HT1080 (cell line): ENCODE measurements around a stretch of chr10.

RAMPAGE:
- cytosol, long total RNA: no peak
- long total RNA: no peak
- nucleus, long total RNA: no peak
These were observed 6.0 kb upstream of the MARVELD1 start for GRCh38 chr10:97707598-97707847.

GRCh38 chr10:97714835-97715632, 1.5 kb downstream of the MARVELD1 start:
RAMPAGE:
- cytosol, long total RNA: no peak
- long total RNA: no peak
- nucleus, long total RNA: no peak

GRCh38 chr10:97738434-97738906, 1.5 kb downstream of the ZFYVE27 start:
RAMPAGE:
- cytosol, long total RNA: no peak
- long total RNA: no peak
- nucleus, long total RNA: no peak

RAMPAGE:
- cytosol, long total RNA: no peak
- long total RNA: no peak
- nucleus, long total RNA: no peak
These were observed 29.4 kb downstream of the R3HCC1L start for GRCh38 chr10:98163698-98164495.

RAMPAGE:
- cytosol, long total RNA: no peak
- long total RNA: no peak
- nucleus, long total RNA: no peak
These were observed 65.3 kb downstream of the LOXL4 start for GRCh38 chr10:98202548-98203266.

DNA sequence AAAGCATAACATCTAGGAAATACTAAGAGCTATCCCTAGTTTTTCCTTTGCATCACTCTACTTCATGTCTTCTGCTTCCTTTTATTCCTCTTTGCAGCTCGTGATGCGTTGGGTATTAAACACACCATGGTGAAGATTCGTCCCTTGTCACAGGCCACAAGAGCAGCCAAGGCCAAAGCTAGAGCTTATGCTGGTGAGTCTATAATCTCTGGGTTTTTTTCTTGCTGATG, 32.8 kb downstream of the LOXL4 start:
RAMPAGE:
- cytosol, long total RNA: no peak
- long total RNA: no peak
- nucleus, long total RNA: no peak

DNA sequence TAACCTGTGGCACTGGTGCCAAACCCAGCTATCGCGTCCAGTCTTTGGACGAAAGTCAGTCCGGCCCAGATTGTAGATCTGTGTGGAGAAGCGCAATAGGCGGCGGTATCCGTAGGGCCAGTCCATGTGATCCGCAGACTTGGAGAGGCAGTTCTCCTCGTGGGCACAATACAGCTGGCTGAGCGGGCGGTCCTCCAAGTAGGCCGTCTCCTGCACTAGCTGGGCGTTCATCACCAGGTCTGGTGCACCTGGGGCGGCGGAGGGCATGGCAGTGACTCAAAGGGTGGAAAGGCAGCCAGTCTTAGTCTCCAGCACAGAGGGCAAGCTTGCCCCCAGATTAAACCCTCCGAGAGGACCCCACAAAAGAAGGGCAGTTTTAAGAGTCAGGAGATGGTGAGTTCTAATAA, 14.4 kb downstream of the LOXL4 start:
RAMPAGE:
- cytosol, long total RNA: no peak
- long total RNA: no peak
- nucleus, long total RNA: no peak

GRCh38 chr10:98269416-98270023, 1.5 kb upstream of the LOXL4 start:
RAMPAGE:
- cytosol, long total RNA: no peak
- long total RNA: no peak
- nucleus, long total RNA: no peak

DNA sequence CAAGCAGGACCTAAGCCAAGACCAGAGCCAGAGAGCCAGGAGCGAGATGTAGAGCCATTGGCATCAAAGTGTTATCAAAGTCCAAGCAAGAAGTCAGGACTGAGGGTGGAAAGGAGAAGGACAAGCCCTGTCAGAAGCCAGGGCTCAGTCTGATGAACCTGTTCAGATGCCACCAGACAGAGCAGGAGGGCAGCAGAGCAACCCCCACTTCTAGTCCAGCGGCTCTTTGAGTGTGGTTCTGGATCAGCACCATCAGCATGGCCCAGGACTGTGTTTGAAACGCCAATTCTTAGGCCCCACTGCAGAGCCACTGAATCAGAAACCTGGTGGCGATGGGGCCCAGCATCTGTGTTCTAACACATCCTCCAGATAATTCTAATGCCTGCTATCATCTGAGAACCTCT, 6.9 kb upstream of the LOXL4 start:
RAMPAGE:
- cytosol, long total RNA: no peak
- long total RNA: no peak
- nucleus, long total RNA: no peak

DNA sequence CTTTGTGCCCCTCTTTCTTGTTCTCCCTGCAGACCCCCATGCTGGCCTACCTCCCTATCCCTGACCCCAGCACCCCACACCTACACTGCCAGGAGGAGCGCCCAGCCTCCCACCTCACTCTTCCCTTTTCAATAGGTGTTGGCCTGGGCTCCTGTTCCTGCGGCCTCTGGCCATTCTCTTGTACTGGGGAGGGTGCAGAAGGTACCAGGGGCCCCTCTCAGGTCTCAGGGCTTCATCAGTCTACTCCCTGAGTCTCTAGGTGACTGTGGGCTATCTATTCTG, 32.6 kb upstream of the LOXL4 start:
RAMPAGE:
- cytosol, long total RNA: no peak
- long total RNA: no peak
- nucleus, long total RNA: no peak

DNA sequence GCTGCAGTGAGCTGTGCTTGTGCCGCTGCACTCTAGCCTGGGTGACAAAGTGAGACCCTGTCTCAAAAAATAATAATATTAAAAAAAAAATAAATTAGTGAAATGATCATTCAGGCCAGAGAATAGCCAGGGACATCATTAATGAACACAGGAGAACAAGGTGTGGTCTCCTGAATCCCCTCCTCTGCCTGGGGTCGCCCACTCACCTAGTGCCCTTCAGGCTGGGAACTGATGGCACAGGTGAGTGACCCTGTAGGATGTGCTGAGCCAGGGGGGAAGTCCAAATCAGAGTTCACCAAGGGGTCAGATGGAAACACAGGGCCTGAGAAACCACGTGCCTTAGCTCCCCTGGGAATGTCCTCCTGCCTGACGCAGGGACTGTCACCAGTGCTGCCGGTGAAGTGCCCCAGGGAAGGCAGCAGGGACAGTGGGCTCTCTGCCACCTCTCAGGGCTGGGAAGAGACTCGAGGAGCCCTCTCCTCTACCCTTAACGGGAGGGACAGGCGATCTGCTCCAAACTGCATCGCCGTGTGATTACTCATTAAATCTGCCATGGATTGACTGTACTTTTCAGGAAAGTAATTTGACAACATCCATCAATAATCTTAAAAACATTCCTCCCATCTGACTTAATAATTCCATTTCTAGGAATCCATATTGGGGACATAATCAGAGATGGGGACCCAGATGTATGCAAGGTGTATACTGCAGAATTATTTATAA, 5.8 kb upstream of the PYROXD2 start:
RAMPAGE:
- cytosol, long total RNA: no peak
- long total RNA: no peak
- nucleus, long total RNA: no peak

GRCh38 chr10:98431003-98431462, 15.7 kb downstream of the HPS1 start:
RAMPAGE:
- cytosol, long total RNA: no peak
- long total RNA: no peak
- nucleus, long total RNA: no peak

DNA sequence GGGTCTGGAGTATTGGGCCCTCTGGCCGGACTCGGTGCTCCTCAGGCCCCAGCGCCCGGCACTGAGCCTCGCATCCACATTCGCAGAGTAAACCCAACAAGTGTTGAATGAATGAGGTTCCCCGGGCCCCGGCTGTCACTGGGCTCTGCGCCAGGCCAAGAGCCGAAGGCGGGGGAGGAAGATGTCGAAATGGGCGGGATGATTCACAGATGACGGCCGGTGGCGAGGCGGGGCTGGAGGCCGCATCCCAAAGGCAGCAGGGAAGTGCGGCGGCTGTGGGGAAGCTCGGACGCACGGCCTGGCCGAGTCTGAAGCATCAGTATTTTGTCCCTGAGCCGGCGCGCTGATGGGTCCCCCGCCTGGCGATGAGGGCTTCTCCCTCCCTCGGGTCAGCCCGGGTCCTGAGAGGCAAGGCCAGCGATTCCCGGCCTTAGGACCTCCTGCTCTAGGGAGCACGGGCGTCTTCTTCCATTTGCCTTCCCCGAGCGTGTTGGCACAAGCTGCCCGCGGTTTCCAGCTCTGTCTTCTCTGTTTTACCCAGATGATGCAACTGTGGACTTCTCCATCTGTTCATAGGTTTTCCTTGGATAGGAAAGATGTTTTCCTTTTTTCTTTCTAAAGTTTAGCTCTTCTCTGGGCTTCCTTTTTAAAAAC, 1.1 kb upstream of the SLC25A28 start:
RAMPAGE:
- cytosol, long total RNA: no peak
- long total RNA: no peak
- nucleus, long total RNA: no peak

DNA sequence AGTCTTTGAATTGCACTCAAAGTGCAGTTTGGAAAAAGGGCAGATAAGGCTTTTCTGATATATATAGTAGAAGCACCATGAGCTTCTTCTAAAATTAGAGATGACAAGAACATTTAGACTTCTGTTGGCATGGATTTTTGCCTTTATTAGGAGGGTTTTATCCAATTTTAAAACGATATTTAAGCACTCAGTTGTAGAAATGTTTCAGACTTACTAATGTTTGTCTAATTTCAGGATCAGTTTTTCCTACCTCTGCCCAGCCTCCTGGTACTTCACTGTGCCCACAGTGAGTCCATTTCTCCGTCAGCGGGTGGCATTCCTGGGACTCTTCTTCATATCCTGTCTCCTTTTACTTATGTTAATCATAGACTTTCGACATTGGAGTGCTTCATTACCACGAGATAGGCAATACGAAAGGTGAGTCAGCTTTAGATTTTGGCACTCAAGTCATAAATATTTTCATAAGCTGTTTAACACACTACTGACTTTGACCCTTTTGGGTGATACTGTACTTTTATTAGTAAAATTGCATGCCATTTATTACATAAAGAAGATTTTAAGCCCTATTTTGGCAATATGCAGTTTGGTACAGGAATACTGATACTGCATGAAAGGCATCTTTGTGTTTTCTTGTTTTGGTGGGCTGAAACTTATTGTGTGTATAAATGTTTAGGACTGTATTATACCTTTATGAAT, 2.1 kb downstream of the ENTPD7 start:
RAMPAGE:
- cytosol, long total RNA: no peak
- long total RNA: no peak
- nucleus, long total RNA: no peak

RAMPAGE:
- cytosol, long total RNA: no peak
- long total RNA: no peak
- nucleus, long total RNA: no peak
These were observed 2.6 kb downstream of the ABCC2 start for GRCh38 chr10:99785040-99785431.

RAMPAGE:
- cytosol, long total RNA: no peak
- long total RNA: no peak
- nucleus, long total RNA: no peak
These were observed 87.7 kb downstream of the DNMBP start for GRCh38 chr10:99921803-99922623.

DNA sequence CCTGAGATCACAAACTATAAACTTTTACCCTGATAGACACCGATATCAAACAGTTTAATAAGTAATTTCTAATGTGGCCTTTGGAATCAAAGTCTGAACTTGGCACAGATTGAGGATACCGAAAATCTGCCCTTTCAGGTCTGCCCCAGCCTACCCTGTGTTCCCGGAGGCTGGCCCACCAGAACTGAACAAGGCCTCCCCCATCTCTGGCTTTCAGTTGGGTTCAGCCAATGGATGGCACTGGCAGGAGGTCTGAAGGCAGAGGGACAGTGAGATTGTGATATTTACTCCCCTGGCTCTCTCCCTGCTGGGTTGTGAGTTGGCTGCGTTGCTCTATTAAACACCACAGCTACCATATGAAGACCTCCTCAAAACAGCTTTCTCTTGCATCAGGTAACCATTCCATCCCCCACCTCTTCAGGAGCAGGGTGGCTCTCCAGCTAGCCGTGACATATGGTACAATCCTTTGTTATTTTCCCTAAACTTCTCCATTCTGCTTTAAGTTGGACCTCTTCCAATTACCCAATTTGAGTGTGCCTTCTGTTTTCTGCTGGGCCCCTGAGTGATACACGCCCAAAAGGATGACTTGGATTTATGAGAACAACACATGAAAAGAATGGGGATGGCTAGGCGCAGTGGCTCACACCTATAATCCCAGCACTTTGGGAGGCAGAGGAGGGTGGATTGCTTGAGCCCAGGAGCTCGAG, 28.1 kb downstream of the DNMBP start:
RAMPAGE:
- cytosol, long total RNA: no peak
- long total RNA: no peak
- nucleus, long total RNA: no peak

DNA sequence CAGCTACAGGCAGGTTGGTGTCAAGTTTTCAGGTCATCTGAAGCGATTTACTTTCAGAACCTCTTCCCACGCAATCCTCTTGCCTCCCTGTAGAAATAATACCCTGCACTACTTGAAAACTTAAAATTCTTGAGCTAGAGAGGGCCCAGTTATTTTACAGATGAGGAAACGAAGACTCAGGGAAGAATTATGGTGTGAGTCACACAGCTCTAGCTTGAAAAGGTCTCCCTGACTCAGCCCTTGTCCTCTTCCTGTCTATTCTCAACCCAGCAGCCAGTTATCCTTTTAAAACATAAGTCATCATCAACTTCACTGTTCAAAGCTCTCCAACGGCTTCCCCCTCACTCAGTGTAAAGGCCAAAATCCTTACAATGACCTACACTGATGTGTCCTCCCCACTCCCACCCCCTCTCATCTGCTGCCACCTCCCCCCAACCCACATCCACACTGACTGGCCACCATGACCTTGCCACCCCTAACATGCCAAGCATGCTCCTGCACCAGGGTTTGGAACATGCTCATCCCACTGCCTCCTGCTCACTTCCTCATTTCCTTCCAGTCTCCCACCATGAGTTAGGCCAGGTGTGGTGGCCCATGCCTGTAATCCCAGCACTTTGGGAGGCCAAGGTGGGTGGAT, 3.4 kb downstream of the DNMBP start:
RAMPAGE:
- cytosol, long total RNA: no peak
- long total RNA: no peak
- nucleus, long total RNA: no peak

RAMPAGE:
- cytosol, long total RNA: no peak
- long total RNA: no peak
- nucleus, long total RNA: no peak
These were observed 375 bp upstream of the ERLIN1 start for GRCh38 chr10:100186274-100186533.

DNA sequence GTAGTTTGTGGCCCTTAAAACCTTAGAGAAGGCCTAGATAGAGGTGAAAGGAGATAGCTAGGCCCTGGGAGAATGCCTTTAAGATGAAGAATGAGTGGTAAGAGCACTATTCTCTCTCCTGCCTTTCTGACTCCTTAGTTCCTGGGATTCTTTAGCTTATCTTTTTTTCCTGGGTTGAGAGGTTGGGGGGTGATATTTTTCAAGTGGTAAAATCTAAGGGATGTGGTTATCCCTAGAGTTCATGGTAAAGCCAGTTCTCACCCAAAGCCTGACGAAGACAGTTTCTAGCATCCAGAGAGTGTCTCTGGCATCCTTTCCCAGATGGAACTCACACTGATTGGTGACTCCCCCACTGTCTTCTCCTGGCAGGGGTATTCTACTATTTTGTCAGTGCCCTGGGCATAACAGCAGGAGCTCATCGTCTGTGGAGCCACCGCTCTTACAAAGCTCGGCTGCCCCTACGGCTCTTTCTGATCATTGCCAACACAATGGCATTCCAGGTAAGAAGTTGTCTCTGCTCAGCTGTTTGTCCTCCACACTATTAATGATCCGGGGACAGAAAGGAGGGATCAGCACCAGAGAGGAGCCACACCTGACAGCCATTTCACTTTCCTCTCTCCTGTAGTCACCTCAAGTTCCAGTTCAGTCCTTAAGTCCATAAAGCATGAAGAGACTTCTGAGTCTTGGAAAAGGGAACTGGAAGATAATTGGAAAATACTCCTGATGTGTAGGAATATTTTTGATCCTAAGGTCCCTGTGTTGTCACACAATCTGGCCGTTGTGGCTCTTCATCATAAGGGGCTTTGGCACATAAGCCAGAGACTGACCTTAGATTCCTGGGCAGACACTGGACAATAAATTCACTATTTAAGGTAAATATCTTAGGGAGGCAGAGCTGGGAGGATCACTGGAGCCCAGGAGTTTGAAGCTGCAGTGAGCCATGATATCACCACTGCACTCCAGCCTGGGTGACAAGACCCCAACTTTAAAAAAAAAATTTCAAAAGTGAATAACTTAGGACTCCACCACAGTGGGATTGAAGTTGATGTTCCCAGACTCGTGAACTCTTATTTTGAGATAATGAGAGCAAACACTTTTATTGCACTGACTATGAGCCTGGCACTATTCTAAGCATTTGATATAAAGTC, 5.3 kb downstream of the SCD start:
RAMPAGE:
- cytosol, long total RNA: no peak
- long total RNA: no peak
- nucleus, long total RNA: no peak